Mucosa of descending colon (tissue), 1 donor: Measurements from ENCODE around the gene GTDC1.

- PRO-cap = no peak
These were observed 11.9 kb upstream of the HNMT start for GRCh38 chr2:137952316-137952888.

GRCh38 chr2:137968567-137969186, 4.4 kb downstream of the HNMT start:
- PRO-cap = no peak

DNA sequence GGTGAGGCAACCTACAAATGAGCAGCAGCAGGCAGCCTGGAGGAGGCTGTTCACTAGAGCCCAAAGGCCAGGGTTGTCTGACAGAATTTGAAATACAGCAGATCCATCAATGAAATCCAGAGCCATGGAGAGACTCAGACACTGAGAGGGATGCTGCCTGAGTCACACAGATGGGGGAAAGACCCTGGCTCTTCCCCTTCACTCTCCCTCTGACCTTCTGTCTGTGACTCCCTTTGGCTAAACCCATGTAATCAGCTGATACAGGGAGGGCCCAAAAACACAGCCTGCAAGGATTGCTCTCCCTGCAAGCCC, 166.6 kb upstream of the SPOPL start:
- PRO-cap = no peak

- PRO-cap = no peak
These were observed 2.7 kb downstream of the KYNU start for GRCh38 chr2:142880126-142880615.

DNA sequence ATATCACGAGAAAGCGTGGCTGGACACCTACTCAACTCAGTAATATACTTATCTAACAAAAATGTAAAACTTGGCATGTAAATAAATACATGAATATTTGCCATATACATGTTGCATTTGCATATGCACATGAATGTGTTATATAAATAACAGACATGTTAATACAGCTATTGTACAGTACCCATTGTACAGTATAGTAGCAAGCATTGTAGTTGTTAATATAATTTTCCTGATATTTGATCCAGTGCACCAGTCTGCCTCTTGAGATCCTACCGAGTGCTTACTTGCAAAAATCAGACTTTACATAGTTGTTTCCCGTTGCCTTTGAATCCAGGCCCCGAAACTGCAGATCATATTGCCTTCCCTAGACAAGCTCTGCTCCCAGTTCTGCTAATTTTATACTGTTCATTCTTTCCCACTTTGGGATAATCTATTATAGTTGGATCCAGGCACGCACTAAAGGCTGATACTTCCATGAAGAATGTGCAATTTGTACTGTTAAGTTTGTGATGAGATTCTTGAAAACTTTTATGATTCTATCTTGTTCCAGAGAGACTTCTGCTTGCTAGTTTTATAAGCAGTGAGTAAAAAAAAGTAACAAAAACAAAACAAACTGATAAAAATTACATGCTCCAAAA, 395.6 kb downstream of the ARHGAP15 start:
- PRO-cap = no peak

DNA sequence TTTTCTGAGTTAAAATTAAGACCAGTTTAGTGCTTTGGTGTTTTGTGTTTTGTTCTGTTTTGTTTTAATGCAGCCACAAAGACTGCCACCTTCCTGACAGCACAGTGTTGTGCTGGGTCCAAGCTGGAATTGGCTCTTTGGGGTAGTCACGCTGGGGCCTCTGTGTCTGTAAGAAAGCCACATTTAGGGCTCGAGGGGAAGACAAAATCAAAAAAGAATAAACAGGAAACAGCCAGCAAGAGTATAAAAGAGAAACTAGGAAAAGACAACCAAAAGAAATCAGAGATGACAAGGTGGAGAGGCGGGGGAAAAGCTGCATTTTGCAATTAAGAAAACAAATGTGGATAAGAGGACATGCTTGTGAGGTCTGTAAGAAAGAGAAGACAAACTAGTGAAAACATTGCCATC, 396.4 kb downstream of the ARHGAP15 start:
- PRO-cap = no peak

- PRO-cap = bidirectional peak, plus-strand start at chr2:144332073, minus-strand start at chr2:144332048; bidirectional peak, plus-strand start at chr2:144332683, minus-strand start at chr2:144332432
These were observed at the start of gene GTDC1 for GRCh38 chr2:144331653-144332847. Gene GTDC1, minus strand, starts transcription at chr2:144332512.

DNA sequence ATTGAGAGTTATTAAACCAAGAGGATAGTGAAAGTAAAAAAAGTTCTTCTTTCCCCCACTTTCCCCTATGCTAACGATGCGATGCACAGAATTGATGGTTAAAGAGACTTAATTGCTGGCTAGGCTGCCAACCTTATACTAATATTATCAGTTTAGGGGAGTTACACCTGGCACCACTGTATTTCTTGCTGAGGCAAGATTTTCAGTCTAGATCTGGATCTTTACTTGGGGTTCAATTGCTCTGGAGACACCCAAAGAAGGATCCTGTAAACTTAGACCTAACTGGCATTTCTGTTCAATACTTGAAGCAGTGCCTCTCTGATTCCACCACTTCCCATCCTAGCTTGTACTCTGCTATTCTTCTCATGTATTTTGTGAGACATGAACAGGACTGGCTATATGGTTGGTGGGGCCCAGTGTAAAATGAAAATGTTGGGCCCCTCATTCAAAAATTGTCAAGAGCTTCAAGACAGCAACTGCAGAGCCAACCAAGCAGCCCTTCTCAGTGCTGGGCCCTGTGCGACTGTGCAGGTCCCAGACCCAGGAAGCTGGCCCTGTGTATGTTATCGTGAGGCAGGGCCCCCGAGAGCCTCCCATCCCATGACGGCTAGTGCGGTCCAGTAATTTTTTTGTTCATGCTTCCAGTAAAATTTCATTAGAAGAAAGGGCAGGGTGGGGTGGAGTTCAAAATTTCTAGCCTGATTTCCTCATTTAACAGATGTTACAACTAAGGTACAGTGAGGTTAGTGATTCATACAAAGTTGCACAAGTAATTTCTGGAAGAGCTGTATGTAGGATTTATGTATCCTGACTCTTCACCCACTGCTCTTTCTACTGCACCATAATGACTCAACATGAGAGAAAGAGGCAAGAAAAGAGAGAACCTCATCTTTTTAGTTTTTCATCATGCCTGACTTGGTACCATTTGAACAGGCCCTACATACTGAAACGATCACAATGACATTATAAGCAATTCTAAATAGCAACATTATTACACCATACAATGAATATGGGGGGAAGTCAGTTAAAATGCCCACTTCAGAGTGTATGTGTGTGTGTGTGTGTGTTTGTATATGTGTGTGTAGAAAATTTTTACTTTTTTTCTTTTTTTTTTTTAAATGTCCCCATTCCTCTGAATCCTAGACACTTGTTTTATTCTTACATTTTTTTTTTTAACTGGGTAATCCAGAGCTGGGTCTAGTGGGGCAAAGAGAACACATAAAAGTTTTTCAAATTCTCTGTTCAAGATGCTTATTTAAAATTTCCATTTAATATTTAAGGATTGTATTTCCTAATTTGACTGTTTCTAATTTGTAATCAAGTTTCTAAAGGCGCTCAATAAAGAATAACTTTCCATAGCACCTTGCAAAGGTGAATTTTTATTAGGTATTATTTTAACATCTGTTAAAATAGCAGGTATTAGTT, 82.1 kb upstream of the GTDC1 start:
- PRO-cap = unidirectional peak, minus-strand start at position 527 of the sequence

DNA sequence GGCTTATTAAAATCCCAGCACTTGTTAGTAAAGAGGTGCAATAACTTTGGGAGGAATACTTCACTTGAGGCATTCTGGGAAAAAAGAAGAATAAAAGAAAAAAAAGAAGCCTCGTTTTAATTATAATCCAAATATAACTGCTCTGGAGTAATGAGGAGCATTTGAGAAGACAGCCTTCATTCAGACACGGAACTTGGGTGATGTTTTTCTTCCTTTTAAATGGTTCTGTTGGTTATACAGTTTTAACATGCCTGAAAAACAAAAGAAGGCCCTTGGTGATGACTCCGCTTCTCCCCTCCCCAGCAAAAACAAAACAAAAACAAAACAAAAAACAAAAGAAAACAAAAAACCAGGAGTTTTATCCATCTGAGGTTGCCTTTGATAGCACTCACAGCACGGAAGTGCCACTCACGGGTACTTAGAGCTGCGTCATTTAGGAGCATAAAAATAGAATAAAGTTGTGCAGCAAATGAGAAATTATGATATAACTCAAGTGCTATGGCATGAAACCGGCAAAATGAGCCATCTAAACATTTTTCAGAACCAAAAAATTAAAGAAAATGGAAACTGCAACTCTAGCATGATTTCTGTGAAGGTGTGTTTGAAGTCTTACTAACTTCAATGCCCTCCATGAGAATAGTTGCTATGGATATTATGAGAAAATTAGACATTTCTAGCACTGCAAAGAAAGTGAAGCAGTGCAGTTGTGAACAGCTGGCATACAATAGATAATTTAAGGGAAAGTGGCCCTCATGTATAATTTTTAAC, 57.6 kb downstream of the ZEB2 start:
- PRO-cap = no peak

DNA sequence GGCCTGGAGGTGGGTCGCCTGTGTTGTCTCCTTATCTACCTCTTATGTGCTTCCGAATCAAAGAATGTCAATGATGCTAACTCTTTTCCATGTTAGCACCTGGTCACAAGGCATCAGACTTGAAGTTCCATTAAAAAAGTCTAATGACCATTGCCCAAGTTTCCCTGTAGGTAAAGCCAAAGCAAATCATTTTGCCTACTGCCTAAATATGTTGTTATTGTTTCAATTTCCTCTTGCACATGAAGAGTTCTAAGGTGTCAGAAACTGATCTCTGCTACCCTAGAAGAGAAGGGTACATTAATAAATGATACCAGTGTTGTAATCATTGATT, 45.7 kb downstream of the ZEB2 start:
- PRO-cap = no peak

DNA sequence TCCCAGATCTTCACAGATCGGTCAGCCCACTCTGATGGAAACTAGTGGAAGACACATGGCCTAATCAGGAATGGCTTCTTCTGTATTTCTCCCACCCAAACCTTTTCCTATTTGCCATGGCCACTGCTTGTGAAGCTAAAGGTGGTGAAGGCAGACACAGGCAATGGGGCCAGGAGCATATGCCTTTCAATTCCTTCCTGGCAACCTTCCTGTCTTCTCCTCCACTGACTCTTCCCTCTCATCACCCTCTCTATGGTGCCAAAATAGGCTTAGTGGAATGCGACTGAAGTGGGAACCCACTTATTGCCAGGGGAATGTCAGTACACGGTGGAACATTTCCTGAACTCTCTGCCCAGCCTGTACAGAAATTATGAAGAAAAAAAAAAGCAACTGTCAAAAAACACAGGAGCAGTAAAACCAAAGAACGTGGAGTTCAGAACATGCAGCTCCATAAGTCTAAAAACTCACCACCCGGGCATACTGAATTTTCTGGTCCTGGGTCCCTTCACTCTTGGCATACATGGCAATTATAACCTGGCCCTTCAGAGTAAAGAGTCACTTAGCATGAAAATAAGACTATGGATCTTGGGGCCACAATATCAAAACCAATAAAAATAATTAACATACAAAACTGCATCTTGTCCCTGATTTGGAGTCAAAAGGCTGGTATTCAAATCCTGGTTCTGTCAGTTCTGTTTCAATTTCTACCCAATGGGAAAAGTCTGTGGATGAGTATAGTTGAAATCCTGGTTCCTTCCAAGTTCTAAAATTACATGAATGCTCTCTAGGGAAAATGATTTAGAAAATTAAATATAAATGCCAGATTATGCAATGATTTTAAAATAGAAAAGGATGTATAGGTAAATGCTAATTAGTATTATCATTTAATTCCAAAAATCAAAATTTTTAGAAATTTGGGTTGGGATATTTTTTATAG, 35.2 kb downstream of the ZEB2 start:
- PRO-cap = no peak

DNA sequence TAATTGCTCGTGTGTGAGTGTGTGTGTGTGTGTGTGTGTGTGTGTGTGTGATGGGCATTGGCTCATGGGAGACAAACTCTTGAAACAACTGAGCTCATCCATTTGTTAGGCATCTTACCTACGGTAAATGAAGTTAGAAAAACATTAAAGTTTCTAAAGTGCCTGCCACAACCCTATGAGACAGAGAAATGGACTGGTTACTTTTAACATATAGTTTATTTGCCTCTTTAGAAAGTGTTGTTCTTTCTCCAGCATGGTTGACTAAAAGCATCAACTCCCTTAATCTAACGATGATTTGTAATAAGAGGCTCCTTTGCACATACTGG, 31.3 kb downstream of the ZEB2 start:
- PRO-cap = no peak

- PRO-cap = no peak
These were observed 21.7 kb downstream of the ZEB2 start for GRCh38 chr2:144498104-144498726.

DNA sequence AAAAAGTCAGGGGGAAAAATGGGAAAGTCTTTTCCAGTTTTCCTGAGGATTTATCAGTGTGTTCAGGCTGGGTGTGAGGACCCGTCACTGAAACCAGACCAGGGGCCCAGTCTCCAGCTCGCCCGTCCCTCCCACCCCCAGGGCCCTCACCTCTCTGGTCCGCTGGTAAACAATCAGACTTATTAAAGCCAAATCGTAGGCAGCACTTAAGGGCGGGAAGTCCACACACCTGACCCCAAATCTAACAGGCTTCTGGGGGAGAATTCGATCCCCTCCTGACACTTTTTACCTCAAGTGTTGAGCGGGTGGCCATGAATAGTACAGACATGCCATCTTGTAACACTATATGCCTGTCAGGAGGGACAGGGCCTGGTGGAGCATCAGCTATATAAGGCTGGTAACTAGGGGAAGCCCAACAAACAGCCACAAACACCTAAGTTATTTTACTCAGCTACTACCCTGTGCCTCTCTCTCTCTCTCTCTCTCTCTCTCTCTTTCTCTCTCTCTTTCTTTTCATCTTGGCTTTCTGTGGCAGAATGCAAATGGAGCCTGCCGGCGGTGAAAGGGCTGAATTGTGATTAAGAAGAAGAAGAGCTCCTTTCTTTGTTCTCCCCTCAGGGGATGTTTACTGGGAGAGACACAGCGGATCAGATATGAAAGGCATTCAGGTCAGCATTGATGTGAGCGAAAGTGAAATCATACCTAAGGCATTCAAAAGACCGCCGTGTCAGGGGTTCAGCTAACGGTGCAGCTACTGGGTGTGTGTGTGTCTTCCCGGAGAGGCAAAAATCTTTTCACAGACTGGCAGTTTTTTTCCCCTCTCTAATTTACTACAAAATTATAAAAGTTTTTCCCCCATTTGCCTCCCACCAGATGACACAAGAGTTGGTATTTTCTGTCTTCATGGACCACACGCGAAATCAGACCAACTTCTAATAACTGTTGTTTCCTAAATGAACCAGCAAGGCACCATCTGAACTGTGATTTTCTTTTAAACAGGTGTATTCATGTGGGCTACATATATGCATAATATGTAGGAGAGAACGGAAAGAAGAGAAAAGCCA, 9.4 kb downstream of the ZEB2 start:
- PRO-cap = no peak

GRCh38 chr2:144596050-144596736, 76.3 kb upstream of the ZEB2 start:
- PRO-cap = no peak

- PRO-cap = no peak
These were observed 139.8 kb upstream of the ZEB2 start for GRCh38 chr2:144659528-144660252.

GRCh38 chr2:145037950-145038876, 518.3 kb upstream of the ZEB2 start:
- PRO-cap = no peak

- PRO-cap = no peak
These were observed 27.5 kb downstream of the MBD5 start for GRCh38 chr2:148048230-148048885.

- PRO-cap = no peak
These were observed 181.1 kb downstream of the MBD5 start for GRCh38 chr2:148201727-148202623.

DNA sequence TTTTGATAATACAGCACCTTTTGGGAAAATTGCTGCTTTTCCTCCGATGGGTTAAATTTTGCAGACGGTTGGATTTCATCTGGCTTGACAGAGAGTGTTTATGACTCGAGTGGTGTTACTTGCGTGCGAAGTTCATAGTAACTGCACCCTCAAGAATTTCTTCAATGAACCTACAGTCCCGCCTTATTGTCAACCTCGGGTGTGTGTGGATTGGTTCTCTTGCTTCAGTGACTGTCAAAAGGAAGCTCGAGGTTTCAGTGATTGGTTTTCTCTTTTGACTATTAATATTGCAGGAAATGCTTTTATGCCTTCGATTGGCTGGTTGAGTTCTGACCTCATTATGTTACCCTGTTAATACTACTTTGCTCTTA, 1.4 kb downstream of the EPC2 start:
- PRO-cap = unidirectional peak, minus-strand start at position 159 of the sequence; unidirectional peak, minus-strand start at position 233 of the sequence